HT1080 (cell line): ENCODE measurements around a stretch of chr4.

DNA sequence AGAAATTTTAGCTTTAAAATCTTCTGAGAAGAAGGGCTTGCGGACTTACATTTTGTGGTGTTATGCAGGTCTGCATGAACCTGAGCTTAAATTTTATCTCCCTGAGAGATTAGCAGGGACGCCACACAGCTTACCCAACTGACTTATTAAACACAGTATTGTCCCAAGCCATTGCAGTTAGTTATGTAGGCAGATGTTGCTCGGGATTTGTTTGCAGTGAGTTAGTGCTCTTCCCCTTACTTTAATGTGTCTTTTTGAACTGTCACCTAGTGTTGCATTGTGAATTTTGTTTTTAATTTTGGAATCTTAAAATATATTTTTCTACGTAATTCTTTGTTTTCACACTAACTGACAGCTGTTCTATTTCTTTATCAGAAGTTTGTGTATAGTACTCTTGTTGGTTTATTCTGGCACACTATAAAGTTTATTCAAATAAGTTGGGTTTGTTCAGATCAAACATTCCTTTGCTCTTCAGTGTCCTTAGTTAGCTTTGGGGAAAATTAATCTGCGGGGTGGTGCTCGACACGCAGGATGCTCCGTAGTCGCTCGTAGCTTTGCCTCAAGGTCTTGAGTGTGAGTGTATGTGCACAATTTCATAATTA is 145.4 kb downstream of the STIM2 start:
RAMPAGE:
- cytosol, long total RNA, result no peak
- long total RNA, result no peak
- nucleus, long total RNA, result no peak

GRCh38 chr4:27248521-27248961 is 387.9 kb downstream of the STIM2 start:
RAMPAGE:
- cytosol, long total RNA, result no peak
- long total RNA, result no peak
- nucleus, long total RNA, result no peak

GRCh38 chr4:31145322-31146000 is 425.3 kb downstream of the PCDH7 start:
RAMPAGE:
- cytosol, long total RNA, result no peak
- long total RNA, result no peak
- nucleus, long total RNA, result no peak

DNA sequence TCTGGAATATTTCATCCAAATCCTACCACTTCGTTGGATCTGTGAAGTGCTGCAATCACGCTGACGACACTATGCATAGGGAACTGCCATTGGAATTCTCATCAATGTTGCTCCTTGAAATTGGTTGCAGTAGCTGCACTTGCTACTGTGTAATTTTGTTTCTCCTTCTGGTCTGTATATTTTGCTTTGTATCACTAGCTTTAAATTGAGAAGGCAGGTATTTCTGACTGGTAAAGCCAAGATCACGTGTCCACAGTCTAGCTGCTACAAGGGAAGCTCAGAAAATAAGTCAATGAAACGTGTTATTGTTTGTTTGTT is 2638.4 kb downstream of the PCDH7 start:
RAMPAGE:
- cytosol, long total RNA, result no peak
- long total RNA, result no peak
- nucleus, long total RNA, result no peak

DNA sequence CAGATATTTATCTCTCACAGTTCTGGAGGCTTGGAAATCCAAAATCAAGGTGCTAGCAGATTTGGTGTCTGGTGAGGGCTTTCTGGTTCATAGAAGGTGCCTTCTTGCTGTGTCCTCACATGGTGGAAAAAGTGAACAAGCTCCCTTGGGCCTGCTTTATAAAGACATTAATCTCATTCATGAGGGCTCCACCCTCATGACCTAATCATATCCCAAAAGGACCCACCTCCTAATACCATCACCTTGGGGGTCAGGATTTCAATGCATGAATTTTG is 3.2 kb downstream of the DTHD1 start:
RAMPAGE:
- cytosol, long total RNA, result no peak
- long total RNA, result no peak
- nucleus, long total RNA, result no peak

DNA sequence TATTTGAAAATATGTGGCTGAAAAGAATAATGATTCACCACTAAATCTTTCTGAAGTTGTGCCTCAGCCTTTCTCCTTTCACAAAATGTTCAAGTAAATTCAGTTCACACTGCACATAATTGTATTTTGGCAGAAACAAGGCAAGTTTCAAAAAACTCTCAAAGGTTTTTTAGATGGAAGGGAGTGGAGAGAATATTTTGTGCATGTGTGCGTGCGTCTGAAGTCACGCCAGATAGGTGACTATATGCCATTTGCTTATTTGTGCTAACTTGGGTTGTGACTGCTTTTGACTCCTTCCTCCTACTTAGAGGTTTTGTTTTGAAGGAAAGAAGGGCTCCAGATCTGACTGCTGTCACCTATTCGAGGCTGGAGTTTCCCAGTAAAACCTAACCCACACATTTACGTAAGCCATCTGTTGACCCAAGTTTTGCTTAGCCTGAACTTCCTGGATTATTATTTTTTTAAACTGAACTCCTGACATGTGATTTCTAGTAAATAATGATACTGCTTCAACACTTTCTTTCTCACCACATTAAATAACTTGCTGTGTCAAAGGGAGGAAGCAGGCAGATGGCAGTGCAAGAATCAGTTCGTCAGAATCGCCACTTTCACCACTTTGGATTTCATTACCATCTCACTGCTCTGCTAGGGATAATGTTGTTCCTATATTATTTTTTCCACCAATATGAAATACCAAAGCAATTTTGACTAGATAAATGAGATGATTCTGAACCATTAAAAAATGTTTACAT is 41.5 kb downstream of the DTHD1 start:
RAMPAGE:
- cytosol, long total RNA, result no peak
- long total RNA, result no peak
- nucleus, long total RNA, result no peak

DNA sequence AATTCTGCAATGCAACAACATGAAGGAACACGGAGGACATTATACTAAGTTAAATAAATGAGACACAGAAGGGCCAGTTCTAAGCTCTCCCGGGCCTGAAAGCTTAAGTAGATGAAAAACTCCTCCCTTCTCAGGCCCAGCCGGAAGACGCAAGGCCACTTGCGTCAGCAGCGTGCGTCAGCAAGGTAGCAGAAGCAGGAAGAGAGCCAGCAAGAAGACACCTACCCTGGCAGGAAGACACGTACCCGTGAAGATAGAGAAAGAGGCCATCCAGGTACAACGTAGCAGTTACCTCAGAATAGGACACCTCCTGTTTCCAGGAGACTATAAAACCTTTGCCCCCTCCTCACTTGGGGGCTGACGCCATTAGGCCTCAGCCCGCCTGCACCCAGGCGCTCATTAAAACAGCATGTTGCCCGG is 242.9 kb upstream of the NWD2 start:
RAMPAGE:
- cytosol, long total RNA, result no peak
- long total RNA, result start-site peak on the plus strand centred at position 186 of the sequence, 48 bp wide, 55 reads
- nucleus, long total RNA, result start-site peak on the plus strand centred at position 182 of the sequence, 56 bp wide, 64 and 39 reads in 2 replicates

DNA sequence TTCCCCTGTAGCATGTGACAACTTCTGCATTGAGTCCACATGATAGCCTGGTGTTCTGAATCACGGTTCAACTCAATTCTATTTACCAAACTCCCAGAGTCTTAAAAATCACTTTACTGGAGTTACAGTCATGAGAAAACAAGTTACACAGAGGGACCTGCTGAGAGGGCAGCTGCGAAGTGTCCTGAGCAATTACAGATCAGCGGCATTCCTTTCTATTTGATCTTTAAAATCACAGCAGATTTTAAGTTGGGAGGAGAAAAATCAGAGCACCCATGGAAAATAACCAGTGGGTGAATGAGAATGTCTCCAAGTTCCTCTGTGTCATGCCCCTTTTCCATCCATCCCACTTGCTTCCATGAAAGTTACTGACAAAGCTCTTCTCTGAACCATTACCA is 46.4 kb upstream of the NWD2 start:
RAMPAGE:
- cytosol, long total RNA, result no peak
- long total RNA, result no peak
- nucleus, long total RNA, result no peak

DNA sequence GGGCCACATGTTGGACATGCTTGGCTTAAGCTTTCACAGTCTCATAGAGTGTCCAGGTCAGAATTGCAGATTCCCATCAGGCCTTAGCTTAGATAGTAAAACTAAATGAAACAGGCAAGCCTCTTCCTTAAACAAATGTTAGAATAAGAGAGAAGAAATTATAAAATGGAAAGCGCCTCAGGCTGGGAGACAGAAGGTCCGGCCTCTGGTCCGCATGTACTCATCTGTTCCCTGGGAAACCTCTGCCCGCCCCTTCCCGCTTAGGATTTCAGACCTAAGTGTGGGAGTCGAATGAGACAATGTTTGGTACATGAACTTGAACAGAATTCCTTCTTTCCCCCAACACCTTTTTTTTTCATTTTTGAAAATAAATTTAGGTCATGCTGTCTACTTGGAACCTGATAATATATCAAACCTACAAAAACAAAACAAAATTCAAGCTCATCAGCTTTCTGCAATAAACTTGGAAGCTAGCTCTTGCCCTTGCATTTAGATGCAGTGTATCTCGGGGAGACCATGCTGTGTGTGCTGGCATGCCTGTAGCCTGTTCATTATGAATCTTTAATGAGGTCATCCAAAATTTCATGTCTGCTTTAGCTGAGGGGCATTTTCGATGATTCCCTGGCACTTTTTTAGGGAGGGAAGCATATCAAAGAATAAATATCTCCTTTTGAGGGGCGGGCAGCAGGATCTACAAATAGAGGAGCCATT is 68.5 kb downstream of the PTTG2 start:
RAMPAGE:
- cytosol, long total RNA, result no peak
- long total RNA, result no peak
- nucleus, long total RNA, result no peak

DNA sequence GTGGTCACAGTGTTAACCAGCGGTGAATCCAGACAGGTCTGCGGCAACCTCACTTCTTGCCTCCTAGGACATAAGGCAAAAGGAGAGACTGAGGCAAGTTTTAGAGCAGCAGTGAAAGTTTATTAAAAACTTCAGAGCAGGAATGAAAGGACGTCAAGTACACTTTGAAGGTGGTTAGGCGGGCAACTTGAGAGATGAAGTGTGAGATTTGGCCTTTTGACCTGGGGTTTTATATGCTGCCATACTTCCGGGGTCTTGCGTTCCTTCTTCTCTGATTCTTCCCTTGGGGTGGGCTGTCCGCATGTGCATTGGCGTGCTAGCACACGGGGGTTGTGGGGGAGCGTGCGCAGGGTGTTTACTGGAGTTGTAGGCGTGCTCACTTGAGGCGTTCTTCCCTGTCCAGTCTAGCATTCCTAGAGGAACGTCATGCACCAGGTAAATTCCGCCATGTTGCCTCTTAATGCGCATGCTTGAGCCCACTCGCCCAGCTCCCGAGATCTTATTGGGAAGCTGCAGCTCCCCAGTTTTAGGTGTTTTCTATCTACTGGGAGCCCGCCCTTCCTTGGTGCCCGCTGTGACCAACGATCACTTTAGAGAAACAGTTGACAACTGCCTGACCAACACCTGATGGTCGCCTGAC is 94.5 kb downstream of the PTTG2 start:
RAMPAGE:
- cytosol, long total RNA, result no peak
- long total RNA, result no peak
- nucleus, long total RNA, result no peak

DNA sequence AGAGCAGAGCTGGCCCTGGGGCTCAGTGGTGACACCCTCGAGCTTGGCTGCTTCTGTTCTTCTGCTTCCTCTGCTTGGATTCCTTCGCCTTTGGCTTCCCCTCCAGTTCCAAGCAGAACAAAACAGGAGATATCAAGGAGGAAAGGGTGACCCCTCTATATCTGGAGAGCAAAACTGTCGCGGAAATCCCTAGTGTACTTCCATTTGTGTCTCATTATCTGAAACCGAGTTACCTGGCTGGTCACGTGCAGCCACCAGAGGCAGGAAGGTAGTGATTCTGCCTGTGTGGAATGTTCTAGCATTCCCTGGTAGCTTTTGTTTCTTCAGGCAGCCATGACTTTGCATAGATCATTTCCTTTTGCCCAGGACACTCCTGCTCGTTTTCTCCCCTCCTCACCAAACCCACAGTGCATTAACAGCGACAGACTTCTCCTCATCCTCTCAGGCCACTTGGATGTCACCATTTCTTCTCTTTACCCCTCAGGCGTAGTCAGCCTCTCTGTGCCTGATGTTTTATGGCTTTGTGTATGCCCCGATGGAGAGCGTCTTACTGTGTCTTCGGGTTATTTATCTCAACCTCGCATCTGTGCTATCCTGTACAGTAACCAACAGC is 107.9 kb downstream of the PTTG2 start:
RAMPAGE:
- cytosol, long total RNA, result no peak
- long total RNA, result no peak
- nucleus, long total RNA, result no peak

GRCh38 chr4:38132195-38132885 is 172.1 kb downstream of the PTTG2 start:
RAMPAGE:
- cytosol, long total RNA, result no peak
- long total RNA, result no peak
- nucleus, long total RNA, result no peak

RAMPAGE:
- cytosol, long total RNA, result no peak
- long total RNA, result no peak
- nucleus, long total RNA, result no peak
Measured at GRCh38 chr4:38162295-38162776, 202.1 kb downstream of the PTTG2 start.

DNA sequence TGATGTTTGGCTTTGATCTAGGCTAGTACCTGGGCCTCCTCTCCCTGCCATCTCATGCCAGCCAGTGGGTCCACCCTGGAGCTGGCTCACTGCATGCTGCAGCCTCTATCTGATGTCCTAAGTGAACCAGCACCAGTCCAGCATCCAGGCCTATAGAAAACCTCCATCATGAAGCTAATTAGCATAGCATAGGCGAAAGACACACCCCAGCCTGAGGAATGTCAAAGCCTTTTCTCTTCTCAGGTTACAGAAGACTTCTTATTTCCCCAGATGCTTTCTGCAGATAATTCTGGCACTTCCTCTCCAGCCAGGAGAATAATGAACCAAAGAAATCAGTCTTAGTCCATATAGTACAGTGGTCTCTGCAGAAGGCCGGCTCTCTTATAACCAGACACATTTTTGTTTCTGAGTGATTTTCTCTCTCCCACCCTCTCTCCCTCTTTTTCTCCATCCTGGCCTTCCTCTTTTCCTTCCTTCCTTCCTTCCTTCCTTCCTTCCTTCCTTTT is 335.7 kb upstream of the KLF3 start:
RAMPAGE:
- cytosol, long total RNA, result no peak
- long total RNA, result no peak
- nucleus, long total RNA, result no peak

GRCh38 chr4:38490037-38490766 is 173.8 kb upstream of the KLF3 start:
RAMPAGE:
- cytosol, long total RNA, result no peak
- long total RNA, result no peak
- nucleus, long total RNA, result no peak

GRCh38 chr4:38522936-38523431 is 141.0 kb upstream of the KLF3 start:
RAMPAGE:
- cytosol, long total RNA, result no peak
- long total RNA, result no peak
- nucleus, long total RNA, result no peak

GRCh38 chr4:38665500-38666741 is 1.9 kb downstream of the KLF3 start:
RAMPAGE:
- cytosol, long total RNA, result no peak
- long total RNA, result no peak
- nucleus, long total RNA, result no peak

RAMPAGE:
- cytosol, long total RNA, result no peak
- long total RNA, result no peak
- nucleus, long total RNA, result no peak
Measured at GRCh38 chr4:38672824-38673553, 9.0 kb downstream of the KLF3 start.

DNA sequence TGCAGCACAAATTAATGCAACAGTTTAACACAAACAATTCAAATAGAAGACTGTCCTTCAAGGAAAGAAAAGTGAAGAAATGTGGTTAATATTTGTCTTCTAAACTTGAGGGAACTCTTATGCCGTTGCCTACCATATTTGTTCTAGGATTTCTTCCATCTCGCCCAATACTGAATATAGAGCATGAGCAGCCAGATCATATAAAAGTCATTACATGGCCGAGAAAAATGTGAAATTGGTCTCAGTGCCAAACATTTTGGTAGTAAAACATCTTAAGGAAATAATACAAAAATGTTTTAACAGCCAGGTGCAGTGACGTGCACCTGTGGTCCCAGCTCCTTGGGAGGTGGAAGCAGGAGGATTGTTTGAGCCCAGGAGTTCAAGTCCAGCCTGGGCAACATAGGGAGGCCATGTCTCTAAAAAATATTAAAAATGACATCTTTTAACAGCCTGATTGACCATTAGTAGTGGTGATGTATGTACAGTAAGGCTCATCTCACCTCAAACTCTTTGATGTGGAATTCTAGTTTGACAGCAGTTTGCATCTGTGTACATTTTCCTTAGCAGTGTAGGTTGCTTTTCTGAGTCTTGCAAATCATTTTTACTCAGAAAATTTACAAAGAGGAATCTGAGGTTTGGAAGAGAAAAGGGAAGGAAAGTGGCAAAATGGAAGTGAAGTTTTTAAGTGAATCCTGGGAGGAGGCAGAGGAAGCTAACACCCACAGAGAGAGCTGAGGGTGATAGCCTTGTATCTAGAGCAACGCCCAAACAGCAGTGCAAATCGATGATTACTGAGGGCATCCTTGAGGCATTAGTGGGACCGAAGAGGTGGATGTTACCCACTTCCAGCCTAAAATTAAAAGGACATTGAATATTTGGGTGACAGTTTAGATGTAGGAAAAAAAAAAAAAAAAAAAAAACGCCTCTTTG is 31.6 kb downstream of the KLF3 start:
RAMPAGE:
- cytosol, long total RNA, result no peak
- long total RNA, result no peak
- nucleus, long total RNA, result no peak

DNA sequence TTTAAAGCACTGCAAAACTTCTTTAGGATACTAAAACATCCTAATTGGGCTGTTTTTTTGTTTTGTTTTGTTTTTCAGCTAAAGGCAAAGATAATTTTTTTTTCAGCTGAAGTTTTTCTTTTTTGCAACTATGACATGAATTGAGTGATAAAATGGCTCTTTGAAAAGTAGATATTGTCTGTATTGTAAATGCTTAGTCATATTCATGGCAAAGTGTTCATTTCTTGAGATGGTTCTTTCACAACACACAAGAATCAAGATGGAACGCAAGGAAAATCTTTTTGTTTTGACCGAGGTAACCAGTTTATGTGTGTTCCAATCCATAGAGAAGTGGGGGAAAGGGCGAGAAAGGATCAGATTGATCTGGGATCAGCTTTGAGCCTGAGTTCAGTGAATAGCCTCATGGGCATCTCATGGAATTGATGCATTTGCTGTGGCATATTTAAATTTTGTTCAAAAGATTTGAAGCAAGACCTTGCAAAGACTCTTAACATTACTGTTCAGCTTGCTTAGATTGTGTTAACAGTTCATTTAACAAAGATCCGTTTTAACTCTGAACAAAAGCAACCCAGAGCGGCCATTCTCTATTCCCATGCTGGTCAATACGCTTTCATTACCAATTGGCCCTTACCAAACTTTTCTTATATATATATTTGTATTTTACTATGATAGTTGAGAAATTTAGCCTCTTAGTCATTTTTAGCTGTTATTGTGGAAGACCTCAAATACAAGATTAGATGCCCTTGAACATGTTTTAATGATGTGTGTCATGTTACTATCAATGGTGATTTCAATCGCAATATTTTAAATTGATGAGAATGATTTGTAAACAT is 35.4 kb downstream of the KLF3 start:
RAMPAGE:
- cytosol, long total RNA, result no peak
- long total RNA, result no peak
- nucleus, long total RNA, result no peak